Suprapubic skin (tissue), 4 donors: ENCODE results near the gene CST5.

GRCh38 chr20:22403754-22404639, 180.4 kb downstream of the FOXA2 start:
- PRO-cap = no peak
- RAMPAGE, long total RNA, 4 experiments = no peak in any of the 4 experiments

DNA sequence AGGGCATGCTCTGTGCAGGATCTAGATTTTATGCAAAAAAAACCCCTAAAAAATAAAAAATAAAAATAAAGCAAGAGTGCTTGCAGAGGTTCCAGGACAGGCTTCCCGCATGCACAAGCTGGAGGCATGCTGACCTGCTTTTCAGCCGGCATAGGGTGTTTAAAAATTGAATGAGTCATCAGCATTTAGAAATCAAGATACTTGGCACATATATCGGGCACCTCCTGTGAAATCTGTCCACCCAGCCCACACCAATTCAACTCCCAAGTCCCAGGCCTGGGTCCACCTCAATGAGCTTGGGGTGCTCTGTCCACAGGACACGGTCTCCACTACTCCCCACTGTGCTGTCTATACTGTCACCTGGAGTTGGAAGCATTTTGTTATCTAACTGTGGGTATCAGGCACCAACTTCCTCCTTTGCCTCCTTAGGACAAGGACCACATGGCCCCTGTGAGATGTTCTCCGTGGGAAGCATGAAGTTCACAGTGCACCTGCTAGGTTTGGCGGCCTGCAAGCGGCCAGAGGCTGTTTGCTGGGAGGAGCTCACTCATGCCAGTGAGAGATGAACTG, 121.3 kb downstream of the FOXA2 start:
- PRO-cap = no peak
- RAMPAGE, long total RNA, 4 experiments = no peak in any of the 4 experiments

DNA sequence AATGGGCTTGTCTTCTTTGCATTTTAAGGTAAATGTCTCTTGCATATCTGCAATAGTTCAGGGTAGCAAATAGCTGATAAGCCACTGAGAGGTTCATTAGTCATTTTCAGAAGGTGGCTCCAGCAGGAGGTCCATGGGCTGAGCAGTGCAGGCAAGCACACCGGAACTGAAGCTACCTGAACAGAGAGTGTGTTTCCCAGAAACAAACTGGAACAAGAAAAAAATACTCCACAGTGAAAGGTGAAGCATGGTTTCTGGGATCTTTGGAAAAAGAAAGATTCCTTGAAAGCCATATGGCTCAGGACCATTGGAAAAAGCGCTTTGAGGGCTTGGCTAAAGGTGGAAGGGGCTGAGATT, 118.1 kb downstream of the FOXA2 start:
- PRO-cap = no peak
- RAMPAGE, long total RNA, 4 experiments = no peak in any of the 4 experiments

- PRO-cap = no peak
- RAMPAGE, long total RNA, 4 experiments = no peak in any of the 4 experiments
Measured at GRCh38 chr20:22523590-22524559, 60.5 kb downstream of the FOXA2 start.

- PRO-cap = no peak
- RAMPAGE, long total RNA, 4 experiments = no peak in any of the 4 experiments
Measured at GRCh38 chr20:22796143-22796391, 211.7 kb upstream of the FOXA2 start.

GRCh38 chr20:23027605-23028309, 7.4 kb upstream of the SSTR4 start:
- PRO-cap = no peak
- RAMPAGE, long total RNA, 4 experiments = no peak in any of the 4 experiments

GRCh38 chr20:23139718-23140178, 53.6 kb upstream of the CD93 start:
- PRO-cap = no peak
- RAMPAGE, long total RNA, 4 experiments = no peak in any of the 4 experiments

GRCh38 chr20:23149997-23150574, 64.0 kb upstream of the CD93 start:
- PRO-cap = no peak
- RAMPAGE, long total RNA, 4 experiments = no peak in any of the 4 experiments

- PRO-cap = no peak
- RAMPAGE, long total RNA, 4 experiments = no peak in any of the 4 experiments
Measured at GRCh38 chr20:23353309-23353899, 2.8 kb downstream of the NXT1 start.

DNA sequence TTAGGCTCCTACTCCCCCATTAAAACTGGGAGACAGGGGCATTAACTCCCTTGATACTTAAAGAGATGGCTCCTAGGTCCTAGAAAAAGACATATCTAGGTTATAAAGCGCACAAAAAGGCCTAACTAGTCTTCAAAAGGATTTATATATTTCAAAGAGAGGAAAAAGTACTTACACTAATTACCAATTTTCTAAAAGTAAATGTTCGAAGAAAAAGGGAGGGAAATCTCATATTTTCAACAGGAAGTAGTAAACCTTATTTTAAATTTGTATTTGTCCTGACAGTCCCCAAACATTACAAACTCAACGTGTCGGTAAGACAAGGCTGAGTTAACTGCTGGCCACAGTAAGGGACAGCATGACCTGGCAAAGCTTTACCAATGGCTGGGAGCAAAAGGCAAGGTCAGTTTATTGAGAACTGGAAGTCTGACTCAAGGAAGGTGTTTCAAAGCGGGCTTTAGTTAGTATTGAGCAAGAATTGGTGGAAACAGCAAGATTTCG, 1.1 kb upstream of the GZF1 start:
- PRO-cap = no peak
- RAMPAGE, long total RNA, 4 experiments = no peak in any of the 4 experiments

DNA sequence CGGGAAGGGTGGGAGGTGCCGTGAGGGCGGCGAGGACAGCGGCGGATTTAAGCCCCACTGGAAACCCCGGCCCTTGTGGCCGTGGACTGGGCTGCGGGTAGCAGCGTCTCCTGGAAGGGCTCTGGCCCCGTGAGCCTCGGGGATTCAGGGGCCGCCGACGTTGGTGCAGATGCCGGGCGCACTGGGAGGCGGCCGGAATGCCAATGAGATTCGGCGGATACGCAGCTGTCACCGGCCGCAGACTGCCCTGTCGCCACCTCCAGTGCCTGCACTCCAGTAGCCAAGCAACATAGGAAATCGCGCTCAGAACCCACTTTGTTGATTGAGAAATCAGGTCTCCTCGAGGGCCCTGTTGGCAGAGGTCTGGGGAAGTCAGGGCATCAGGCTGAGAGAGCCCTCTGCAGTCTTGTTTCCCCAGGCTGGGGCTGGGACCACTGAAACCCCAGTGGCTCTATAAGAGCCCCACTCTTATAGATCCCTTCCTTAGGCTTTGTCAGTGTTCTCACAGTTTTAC, 592 bp downstream of the GZF1 start:
- PRO-cap = unidirectional peak, minus-strand start at position 264 of the sequence
- RAMPAGE, long total RNA, 4 experiments = no peak in any of the 4 experiments

DNA sequence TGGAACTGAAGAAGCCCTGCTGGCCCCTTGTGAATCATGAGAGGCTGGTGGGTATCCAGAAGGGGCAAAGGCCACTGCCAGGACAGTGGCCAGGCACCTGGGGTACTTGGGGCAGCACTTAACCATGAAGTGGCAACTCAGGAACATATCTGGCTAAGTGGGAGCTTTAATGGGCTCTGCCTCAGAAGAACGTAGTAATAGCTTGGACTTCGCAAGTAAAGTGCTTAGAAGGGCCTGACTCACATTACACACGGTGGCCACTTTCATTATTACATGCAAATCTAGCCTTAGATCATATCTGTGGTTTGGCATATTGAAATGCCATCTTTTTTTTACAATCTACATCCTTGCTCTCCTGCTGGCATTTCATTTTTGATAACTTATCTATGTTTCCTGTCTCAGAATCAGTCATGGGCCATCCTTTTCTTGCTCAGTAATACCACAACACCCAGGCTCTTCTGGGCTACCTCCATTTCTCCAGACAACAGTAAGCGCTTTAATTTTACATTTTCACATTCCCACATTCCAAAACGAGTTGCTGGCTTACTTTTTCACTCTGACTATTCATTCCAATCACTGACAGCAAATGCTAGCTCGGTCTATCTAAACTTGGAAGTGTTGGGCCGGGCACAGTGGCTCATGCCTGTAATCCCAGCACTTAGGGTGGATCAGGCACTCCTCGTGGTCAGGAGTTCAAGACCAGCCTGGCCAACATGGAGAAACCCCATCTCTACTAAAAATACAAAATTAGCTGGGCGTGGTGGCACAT, 21.5 kb downstream of the NAPB start:
- PRO-cap = no peak
- RAMPAGE, long total RNA, 4 experiments = no peak in any of the 4 experiments

- PRO-cap = no peak
- RAMPAGE, long total RNA, 4 experiments = no peak in any of the 4 experiments
Measured at GRCh38 chr20:23411949-23412524, 9.3 kb downstream of the NAPB start.

GRCh38 chr20:23426050-23426402, 4.7 kb upstream of the NAPB start:
- PRO-cap = no peak
- RAMPAGE, long total RNA, 4 experiments = start-site peak on the plus strand in 1 of 4 experiments, at chr20:23426102-23426111 at its widest, 6 reads per replicate

GRCh38 chr20:23639418-23640034, 1.8 kb upstream of the CST3 start:
- PRO-cap = no peak
- RAMPAGE, long total RNA, 4 experiments = no peak in any of the 4 experiments

DNA sequence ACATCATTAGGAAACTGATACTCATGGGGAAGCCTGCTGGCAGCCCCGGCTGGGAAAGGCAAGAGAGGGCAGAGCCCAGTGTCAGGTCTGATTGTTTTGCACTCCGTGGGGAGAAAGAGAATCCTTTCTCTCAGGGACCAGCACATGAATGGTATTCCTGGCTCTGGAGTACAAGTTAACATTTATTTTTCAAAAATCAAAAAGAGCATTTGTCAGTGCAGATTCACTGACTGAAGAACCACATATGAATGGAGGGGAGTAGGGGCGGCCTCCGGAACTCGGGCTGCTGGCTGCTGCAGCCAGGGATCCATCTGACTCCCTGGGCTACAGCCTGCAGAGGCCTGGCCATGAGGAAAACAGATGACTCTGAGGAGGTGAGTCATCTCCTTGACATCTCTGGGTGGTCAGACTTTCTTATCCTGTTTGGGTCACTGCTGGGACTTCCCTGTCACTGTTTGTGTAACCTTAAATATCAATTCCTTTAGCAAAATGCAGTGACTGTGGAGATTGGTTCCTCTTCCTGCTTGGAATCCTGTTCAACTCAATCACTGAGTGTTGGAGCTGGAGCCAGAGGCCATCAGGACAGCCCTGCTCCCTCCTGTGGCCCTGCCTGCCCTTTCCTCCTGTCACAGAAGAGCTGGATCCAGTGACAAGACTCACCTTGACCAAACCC, 4.3 kb upstream of the CST1 start:
- PRO-cap = no peak
- RAMPAGE, long total RNA, 4 experiments = no peak in any of the 4 experiments

- PRO-cap = no peak
- RAMPAGE, long total RNA, 4 experiments = no peak in any of the 4 experiments
Measured at GRCh38 chr20:23879532-23879847, at the start of gene CST5. CST5 (minus strand) TSS chr20:23879748.

DNA sequence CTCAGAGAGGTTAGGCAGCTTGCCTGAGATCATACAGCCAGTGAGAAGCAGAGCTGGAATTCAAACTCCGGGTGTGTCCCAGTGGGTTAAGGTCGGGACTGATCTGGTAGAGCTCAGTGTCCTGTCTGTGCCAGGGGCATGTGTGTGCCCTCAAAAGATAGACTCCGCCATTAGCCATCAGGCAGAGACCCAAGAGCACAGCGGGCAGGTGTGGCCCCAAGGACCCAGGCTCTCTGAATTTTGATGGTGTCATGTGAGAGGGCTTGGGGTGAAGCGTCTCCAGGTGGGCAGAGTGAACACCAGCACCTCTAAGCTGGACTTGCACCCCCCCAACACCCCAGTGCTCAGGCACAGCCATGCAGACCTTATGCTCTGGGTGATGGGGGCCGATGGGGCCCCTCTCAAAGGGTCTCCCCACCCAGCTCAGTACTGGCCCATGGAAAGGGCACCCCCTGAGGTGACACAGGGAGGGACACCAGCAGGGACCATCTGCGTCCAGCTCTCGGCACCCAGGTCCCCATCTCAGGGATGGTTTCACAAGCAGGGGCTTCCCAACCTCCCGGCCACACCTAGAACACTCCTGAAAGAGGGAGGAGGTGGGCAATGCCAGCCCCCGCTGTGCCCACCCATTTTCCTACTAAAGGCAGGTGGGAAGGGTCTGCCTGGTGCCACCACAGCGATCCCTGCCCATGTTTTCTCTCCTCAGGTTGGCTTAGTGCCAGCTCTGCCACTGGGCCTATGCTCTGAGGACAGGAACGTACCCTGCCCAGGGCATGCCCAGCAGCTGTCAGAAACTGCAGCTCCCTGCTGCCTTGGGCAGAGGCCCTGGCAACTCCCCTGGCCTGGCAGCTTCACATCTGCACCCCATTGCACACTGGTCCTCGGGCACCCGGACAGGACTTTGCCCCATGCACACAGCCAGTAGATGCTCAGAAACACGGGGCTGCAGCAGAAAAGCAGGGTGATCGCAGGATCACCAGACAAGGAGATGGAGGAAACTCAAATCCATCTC, 3.5 kb downstream of the CST7 start:
- PRO-cap = no peak
- RAMPAGE, long total RNA, 4 experiments = no peak in any of the 4 experiments

- PRO-cap = no peak
- RAMPAGE, long total RNA, 4 experiments = no peak in any of the 4 experiments
Measured at GRCh38 chr20:24983733-24984557, 8.6 kb downstream of the APMAP start.

DNA sequence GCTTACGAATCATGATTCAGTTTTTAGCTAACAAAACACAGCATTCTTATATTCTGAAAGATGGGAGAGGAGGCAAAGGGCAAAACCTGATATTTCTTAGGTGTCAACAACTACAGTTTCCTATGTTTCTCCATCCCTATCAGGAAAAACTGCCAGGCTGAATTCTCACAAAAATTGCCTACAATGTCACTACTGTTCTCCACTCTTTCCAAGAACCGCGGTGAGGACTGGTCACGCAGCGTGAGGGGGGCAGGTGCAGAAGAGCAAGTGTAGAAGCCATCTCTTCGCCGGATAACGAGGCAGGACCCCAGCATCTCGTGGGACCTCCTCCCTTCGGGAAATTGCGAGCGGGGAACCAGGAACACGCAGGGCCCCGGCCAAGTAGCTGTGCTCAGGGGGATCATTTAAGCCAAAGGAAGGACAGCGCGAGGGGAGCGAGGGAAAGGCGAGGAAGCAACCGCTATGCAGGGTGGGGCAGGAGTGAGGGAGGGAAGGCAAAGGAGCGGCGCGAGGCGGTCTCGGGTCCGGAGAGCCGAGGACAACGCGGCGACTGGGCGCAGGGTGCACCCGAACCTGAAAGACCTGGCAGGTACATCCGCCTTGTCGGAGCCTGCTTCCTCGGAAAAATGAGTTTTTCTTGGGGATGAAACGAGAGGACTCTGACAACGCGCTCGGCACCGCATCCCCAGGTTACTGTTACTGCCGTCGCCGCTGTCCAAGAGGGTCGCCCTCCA, 570 bp downstream of the APMAP start:
- PRO-cap = no peak
- RAMPAGE, long total RNA, 4 experiments = no peak in any of the 4 experiments